Camera-type eye (tissue), 1 donor: ENCODE results near the gene TCTE1.

DNA sequence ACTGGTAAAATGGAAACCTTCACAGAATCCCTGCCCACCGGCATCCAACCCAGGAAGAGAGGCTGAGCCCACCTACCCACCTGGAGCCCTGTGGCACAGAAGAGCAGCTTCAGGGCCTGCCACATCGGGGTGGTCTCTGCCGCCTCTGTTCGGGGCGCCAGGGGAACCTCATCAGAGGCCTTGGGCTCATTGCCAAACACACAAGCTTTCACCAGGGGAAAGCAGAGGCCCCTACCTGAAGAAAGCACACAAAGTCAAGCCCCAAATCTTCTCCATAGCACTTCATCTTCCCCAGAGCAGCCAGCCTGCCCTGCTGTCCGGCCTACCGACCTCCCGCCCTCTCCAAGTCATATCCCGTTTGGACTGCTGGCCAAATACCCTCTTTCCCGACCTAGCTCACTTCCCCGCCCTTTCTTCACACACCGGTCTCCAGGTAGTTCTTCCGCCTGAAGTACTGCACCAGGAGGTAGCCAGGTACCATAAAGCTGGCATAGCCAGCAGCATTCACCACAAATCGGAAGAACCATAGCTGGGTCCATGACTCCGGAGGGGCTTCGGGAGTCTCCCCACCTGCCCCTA lies 977 bp downstream of the SLC35B2 start:
- RAMPAGE, long total RNA = no peak

GRCh38 chr6:44275780-44276461 lies 5.7 kb downstream of the TMEM151B start:
- RAMPAGE, long total RNA = no peak

DNA sequence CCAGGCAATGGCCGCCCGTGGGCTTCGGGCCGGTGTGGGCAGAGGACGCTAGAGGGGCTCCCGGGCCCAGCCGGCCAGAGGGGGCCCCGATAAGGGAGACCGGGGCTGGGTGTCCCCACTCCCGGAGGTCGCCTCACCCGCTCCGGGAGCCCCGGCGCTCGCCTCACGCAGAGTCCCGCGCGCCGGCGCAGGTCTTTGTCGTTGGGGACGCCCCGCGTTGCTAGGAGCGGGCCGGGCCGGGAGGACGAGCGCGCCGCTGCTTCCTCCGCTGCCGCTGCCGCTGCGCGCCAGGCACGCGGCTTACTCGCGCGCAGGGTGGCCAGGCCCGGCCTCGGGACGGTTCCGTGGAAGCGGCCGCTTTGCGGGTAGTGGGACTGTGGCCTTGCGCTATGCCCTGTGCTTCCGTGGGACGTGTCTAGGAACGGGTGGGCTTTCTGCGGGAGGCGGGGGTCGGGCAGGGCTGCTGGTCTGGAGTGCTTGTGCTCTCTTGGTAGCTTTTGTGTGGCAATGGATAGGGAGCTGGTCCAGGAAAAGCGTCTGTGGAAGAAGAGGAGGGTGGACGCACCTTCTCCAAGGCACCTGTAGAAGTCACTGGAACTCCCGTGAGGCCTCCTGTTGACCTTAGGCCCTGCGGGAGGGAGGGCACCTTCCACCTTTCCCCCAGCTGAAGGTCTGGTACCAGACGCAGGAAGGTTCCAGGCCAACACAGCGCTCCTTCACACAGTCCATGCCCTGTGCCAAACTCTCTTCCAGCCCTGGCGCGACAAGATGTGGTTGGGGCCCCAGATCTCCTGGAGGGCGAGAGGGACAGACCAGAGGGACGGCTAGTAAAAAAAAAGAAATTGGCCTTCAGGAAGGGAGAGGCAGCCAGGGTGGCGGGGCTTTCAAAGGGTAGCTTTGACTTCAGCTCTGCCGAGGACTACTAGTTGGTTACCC lies at the start of gene TCTE1:
TSS of gene TCTE1 (minus strand) at position 177 of the 936 bp plus-strand sequence.
- RAMPAGE, long total RNA = no peak

DNA sequence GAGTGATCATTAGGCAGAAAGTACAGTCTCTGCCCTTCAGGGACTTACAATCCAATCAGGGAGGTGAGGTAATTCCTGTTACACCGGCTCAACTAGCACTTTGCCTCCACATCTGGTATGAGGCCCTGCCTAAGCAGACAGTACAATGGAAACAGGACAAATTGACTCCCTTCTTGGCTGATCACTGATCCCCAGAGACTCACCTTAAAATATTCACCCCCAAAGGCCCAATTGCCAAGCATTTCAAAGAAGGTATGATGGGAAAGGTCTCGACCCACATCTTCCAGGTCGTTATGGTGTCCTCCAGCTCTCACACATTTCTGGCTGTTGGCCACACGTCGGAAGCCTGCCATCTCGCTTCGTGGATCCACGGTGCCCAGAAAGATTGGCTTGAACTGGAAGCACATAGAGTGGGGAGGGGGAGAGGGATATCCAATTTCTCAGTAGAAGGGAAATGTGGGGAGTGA lies 1.2 kb downstream of the AARS2 start:
- RAMPAGE, long total RNA = no peak

- RAMPAGE, long total RNA = no peak
These were observed 77.0 kb downstream of the CDC5L start for GRCh38 chr6:44464483-44465005.

DNA sequence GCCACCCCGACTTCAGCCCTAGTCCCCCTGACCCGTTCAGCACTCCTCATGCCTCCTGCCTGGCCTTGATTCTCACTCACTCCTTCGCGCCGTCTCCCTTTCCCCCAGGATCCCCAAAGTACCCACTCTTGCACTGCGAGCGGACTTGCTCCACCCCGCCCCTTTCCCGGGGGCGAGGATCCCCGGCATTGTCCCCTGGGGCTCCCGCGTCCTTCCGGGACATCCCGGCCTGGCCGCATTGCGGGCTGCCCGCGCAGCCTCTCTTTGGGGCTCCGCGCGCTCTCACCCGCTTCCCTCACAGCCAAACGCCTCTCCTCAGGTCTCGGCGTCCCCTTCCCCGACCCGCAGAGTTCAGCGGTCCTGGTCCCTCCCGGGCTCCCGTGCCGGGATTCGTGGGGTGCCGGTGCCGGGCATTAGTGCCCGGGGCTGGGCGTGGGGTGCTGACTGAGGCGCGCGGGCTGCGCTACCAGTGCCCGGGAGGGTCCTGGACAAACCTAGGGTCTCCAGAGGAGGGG lies 45.5 kb upstream of the SUPT3H start:
- RAMPAGE, long total RNA = no peak

- RAMPAGE, long total RNA = no peak
These were observed 155.6 kb upstream of the SUPT3H start for GRCh38 chr6:45533342-45533706.

GRCh38 chr6:45548271-45549126 lies 170.8 kb upstream of the SUPT3H start:
- RAMPAGE, long total RNA = no peak

GRCh38 chr6:45677168-45677926 lies 299.6 kb upstream of the SUPT3H start:
- RAMPAGE, long total RNA = no peak

DNA sequence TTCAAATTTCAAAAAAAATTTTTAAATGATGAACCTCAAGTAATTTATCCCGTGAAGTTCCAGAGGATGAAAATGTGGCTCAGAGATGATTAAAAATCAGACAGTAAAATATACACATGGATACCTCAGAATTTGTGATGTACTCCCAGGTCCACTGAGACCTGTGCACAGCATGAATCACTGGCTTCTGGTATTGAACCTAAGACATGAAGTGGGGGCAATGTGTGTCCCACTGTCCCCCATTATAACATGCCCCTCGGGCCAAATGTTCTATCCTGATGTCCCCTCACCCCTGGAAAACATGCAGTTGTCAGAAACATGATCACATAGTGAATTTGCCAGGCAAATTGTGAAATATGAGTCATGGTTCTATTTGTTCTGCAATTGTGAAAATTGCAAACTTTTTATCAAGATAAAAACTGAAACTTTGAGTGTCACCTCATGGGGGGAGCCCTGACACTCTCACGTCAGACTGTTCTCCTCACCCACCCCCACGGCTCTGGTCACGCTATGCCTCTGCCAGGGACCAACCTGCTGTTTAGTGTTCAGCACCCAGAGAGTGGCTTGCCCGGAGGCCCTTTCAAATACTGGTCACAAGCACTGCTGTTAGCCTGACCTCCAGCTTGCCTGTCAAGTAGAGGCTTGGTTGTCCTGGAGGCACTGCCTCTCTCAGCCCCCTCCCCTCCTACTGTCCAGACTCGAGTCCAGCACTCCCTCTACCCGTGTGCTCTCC lies 305.3 kb downstream of the CLIC5 start:
- RAMPAGE, long total RNA = no peak

- RAMPAGE, long total RNA = no peak
These were observed 29.2 kb upstream of the CLIC5 start for GRCh38 chr6:46044763-46045425.

GRCh38 chr6:46334631-46334951 lies 156.7 kb downstream of the RCAN2 start:
- RAMPAGE, long total RNA = no peak

DNA sequence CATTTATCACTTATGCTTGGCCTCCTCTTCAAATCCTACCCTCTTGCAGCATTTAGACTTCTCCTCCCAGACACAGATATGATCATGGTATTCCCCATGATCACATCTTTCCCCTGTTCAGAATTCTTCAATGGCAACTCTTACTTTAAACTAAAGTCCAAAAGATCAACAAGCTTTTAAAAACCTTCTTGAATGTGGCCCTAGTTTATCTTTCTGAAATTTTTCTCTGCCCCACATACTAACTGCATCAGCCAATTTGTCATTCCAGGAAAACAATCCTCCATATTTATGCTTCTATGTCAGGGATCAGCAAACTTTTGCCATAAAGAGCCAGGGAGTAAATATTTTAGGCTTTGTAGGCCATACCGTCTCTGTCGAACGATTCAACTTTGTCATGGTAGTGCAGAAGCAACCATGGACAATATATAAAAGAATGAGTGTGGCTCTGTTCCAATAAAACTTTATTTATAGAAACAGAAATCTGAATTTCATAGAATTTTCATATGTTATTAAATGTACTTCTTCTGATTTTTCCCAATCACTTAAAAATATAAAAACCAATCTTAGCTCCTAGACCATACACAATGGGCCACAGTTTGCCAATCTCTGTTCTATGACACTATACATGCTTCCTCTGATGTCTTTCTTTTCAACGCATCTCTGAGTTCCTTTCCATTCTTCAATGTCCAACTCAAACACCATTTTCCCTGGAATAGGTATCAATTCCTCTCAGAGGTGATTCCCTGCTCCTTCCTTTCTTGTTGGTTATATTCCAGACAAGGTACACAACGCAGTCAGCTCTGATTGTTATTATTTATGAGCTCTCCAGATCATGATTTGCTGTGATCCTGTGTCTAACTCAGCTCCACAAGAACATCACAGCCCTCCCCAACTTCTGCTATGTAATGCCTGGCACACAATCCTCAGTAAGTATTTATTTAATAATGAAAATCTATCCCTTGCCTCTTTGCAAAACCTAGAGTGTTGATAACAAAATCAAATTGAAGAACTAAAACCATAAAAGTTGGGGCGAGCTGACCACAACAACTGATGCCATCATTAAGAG lies 115.6 kb downstream of the RCAN2 start:
- RAMPAGE, long total RNA = no peak

GRCh38 chr6:46489424-46489883 lies 1.8 kb downstream of the RCAN2 start:
- RAMPAGE, long total RNA = no peak

- RAMPAGE, long total RNA = no peak
These were observed 920 bp downstream of the RCAN2 start for GRCh38 chr6:46490308-46490750.

GRCh38 chr6:46502282-46503300 lies 11.3 kb upstream of the RCAN2 start:
- RAMPAGE, long total RNA = no peak

DNA sequence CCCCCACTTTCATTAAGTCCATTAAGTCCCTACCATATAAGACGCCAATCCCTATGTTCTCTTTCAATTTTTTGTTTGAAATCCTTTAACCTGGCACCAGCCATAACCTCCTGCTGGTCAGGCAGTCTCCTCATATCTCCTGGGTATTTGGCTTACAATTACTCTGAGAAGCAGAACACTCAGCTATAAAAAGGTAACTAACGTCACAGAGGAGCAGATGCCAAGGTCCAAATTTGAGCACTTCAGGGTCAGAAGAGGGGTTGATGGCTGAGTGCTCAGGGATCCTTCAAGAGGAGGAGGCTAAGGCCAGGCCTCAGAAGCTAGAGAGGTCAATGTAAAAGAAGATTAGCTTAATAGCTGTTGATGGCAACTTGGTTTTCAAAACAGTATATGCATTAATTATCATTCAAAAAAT lies 22.3 kb upstream of the RCAN2 start:
- RAMPAGE, long total RNA = no peak

DNA sequence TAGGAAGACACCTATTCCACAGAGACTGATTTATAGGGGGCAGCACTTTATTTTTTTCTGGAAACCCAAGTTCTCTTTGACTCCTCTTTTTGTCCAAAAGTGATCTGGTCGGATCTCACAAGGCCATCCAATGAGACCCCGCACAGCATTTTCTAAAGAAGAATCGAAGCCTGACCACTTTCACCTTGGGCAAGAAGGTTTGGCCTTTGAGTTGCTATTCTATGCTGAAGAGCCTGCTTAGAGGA lies 11.2 kb upstream of the TDRD6 start:
- RAMPAGE, long total RNA = no peak

DNA sequence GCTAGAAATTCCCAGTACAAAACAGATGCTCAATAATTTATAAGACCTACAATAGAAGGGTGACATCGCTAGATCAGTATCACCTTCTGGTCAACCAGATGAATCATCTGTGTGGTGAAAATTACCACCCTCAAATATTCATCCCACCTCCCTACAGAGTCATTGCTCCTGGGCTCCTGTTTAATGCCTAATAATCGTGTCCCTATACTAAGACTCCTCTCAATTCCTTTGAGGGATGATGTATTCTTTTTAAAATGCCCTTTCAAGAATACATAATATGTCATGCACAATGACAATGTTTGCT lies 10.8 kb upstream of the ADGRF5 start:
- RAMPAGE, long total RNA = no peak

DNA sequence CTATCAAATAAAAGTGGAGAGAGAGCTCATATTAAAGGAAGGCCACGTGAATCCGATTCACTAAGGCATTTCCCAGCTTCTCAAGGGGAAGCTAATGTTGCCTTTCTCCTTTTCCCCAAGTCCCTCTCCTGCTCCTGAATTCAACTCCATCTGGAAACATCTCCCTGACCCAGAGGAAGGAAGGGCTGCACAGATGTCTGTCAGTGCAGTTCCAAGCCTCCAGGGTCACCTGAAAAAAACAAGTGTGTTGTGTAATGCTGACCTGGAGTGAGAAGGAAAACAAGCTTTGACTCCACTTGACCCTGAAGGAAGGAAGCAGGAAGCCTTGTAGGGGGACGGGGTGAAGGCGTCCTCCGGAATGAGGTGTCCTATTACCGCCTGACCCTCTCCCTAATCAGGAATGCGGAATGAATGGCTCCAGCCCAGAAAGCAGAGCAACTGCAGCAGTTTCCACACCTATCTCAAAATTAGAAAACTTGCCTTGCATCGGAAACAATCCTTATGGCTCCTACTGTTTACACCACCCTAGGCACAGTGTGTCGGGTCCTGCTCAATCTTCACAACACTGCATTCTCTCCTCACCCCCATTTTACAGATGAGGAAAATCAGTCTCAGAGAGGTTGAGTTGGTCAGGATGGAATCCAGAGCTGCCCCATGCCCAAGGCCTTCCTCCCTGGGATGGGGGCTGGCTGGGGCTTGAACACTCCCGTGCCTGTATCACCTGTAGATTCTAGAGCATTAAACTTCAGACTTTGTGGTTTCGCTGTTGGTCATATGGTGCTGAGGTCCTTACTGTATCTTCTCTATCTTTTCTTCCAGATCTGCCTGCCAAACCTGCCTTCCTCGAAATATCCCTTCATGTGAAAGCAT lies 14.1 kb upstream of the ADGRF5 start:
- RAMPAGE, long total RNA = no peak